Measurements from ENCODE around the genes FBXO36 and ITM2C.

DNA sequence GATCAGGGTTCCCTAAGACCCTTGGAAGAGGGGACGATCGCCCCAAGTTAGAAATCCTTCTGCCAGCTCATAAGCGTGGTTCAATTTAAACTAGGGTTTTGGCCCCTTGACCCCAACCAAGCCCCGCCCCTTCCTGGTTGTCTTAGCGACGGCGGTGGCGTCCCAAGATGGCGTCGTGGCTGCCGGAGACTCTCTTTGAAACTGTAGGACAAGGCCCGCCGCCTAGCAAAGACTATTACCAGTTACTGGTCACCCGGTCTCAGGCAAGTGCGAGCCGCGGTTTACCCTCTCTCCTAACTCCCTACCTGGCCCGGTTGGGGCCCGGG lies at the start of gene FBXO36:
Gene FBXO36 (plus strand): TSS at position 157 of the 326 bp plus-strand sequence.
- RRBS = 2% methylated on average over 8 of the region's 19 CpGs

GRCh38 chr2:230010488-230011178 lies 58.1 kb downstream of the SLC16A14 start:
- RRBS = no CpG with 5 or more reads among the region's 10 CpGs

GRCh38 chr2:230166571-230166906 lies 53.2 kb downstream of the SP110 start:
- RRBS = no CpG with 5 or more reads among the region's 1 CpG

- RRBS = no CpG with 5 or more reads among the region's 2 CpGs
These were observed 32.6 kb downstream of the SP100 start for GRCh38 chr2:230448639-230449022.

GRCh38 chr2:230520071-230521105 lies 104.4 kb downstream of the SP100 start:
- RRBS = no CpG with 5 or more reads among the region's 9 CpGs

DNA sequence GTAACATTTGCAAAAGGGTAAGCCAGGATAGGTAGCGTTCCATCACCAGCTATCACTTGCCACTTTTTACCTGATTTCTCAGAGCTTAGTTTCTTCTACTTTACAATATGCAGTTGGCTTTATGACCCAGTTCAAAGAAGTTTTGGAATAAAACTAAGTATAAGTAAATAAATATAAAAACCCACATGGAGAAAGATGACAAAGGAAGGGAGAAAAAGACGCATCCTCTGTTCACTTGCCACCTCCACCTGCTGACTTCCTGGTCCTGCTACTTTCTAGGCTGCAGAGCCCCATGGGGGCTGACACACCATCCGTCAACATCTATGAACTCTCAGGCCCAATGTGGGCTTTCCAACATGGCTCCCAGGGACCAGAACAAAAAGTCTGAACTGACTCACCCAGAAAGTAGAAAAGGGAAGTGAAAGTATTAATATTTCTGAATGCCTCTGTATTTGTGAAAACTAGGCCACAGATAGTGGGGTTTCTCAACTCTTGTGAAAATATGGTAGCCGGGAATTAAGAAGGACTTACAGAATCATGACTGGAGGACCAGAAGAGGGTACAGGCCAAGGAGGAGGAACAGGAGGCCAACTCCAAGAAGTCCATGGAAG lies 123.2 kb upstream of the CAB39 start:
- RRBS = no CpG with 5 or more reads among the region's 4 CpGs

- RRBS = no CpG with 5 or more reads among the region's 3 CpGs
These were observed 67.1 kb downstream of the CAB39 start for GRCh38 chr2:230779575-230780329.

GRCh38 chr2:230828255-230828946 lies 36.3 kb upstream of the ITM2C start:
- RRBS = 96% methylated on average over 35 of the region's 62 CpGs

- RRBS = 2% methylated on average over 33 of the region's 72 CpGs
These were observed at the start of gene ITM2C for GRCh38 chr2:230864423-230865163. ITM2C (plus strand) TSS chr2:230864942.

- RRBS = no CpG with 5 or more reads among the region's 22 CpGs
These were observed 6.1 kb downstream of the ITM2C start for GRCh38 chr2:230870603-230871493.

DNA sequence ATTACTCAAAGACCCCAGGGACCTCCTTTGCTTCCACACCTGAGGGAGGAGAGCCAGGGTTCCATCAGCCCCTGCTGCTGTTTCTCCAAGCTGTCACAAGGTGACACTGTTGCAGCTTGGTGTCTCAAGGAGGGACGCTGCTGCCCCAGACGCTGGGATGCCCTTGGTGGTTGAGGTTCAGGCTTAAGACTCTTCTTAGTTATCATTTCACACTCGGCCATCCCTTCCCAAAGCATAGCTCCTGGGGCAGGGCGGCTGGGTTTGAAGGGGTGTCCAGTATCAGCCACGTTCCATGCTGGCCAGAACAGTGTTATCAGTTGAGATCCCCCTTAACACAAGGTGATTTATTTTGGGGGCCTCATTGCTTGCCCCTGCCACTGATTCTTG lies 22.8 kb downstream of the GPR55 start:
- RRBS = no CpG with 5 or more reads among the region's 5 CpGs

GRCh38 chr2:230924377-230925052 lies 527 bp downstream of the GPR55 start:
- RRBS = no CpG with 5 or more reads among the region's 22 CpGs

GRCh38 chr2:230996291-230996552 lies 301 bp downstream of the SPATA3 start:
- RRBS = no CpG with 5 or more reads among the region's 5 CpGs

GRCh38 chr2:231037689-231038411 lies 527 bp downstream of the C2orf72 start:
- RRBS = 5% methylated on average over 34 of the region's 111 CpGs

GRCh38 chr2:231052621-231053323 lies 3.9 kb upstream of the PSMD1 start:
- RRBS = 3% methylated on average over 17 of the region's 51 CpGs

DNA sequence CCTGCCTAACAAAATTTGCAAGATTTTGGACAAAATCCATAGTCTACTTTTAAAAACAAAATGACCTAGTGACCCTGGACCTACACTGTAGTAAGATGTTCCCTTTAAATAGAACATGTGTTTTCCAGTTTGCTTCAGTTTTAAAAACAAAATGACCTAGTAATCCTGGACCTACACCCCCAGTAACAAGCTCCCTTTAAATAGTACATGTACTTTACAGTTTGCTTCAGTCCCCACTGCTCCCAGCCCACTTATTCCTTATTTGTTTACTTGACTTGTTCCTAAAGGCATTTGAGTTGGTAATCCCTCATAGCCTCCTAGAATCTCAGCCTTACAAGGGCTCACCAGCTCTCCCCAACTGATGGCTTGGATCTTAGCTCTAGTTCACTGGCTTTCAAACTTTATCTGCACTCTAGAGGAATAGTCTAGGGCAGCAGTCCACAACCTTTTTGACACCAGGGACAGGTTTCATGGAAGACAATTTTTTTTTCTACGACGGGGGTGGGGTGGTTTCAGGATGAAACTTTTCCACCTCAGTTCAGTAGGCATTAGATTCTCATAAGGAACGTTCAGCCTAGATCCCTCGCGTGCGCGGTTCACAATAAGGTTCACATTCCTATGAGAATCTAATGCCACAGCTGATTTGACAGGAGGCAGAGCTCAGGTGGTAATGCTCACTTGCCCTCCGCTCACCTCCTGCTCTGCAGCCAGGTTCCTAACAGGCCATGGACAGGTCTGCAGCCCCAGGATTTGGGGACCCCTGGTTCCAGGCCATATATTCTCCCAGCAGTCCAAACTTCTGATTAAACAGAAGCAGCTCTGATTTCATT lies 34.7 kb upstream of the HTR2B start:
- RRBS = no CpG with 5 or more reads among the region's 8 CpGs

GRCh38 chr2:231199223-231199629 lies 795 bp downstream of the ARMC9 start:
- RRBS = no CpG with 5 or more reads among the region's 5 CpGs

DNA sequence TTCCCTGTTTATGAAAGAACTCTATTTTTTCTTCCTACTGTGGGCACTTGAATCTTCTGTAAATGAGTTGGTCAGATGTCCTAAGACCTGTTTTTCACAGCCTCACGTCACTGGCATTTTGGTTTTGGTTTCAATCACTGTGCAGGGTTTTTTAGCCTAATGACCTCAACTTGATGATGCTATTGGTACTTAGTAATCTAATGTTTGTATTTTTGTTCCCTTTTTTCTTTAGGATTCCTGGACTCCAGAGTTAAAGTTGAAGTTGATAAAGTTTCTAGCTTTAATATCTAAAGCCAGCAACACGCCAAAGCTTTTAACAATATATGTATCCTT lies 24.0 kb downstream of the ARMC9 start:
- RRBS = no CpG with 5 or more reads among the region's 2 CpGs

All from HCT116 (cell line).